ENCODE results near the genes MYDGF and HSD11B1L.

GRCh38 chr19:4372423-4373033 lies 27.8 kb downstream of the SH3GL1 start:
- PRO-cap: no peak

- PRO-cap: no peak
Observed at GRCh38 chr19:4393900-4394876, 6.2 kb downstream of the SH3GL1 start.

GRCh38 chr19:4452129-4452788 lies 5.3 kb downstream of the UBXN6 start:
- PRO-cap: no peak

DNA sequence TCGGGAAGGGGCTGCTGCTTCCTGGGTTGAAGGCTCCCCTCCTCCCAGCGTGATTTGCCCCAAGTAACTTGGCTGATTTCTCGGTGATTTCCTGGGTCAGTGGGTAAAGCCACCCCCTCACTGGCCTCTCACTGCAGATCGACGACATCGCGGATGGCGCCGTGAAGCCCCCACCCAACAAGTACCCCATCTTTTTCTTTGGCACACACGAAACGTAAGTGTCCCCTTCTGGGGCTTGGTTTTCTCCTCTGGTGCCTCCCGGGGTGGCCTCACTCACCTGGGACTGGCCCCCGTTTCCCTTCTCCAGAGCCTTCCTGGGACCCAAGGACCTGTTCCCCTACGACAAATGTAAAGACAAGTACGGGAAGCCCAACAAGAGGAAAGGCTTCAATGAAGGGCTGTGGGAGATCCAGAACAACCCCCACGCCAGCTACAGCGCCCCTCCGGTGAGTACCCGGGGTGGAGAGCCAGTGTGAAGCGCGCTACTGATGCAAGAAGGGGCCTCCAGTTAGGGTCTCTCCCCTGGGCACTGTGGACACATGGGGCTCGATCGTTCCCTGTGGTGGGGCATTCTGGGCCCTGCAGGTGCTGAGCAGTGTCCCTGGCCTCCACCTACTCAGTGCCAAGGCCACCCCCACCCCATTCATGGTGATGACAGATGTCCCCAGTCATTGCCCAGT lies 3.2 kb downstream of the HDGFL2 start:
- PRO-cap: no peak

GRCh38 chr19:4502343-4502836 lies 15.9 kb downstream of the PLIN4 start:
- PRO-cap: no peak

GRCh38 chr19:4516419-4517542 lies 1.5 kb downstream of the PLIN4 start:
- PRO-cap: no peak

GRCh38 chr19:4543085-4543976 lies 3.5 kb upstream of the LRG1 start:
- PRO-cap: no peak

DNA sequence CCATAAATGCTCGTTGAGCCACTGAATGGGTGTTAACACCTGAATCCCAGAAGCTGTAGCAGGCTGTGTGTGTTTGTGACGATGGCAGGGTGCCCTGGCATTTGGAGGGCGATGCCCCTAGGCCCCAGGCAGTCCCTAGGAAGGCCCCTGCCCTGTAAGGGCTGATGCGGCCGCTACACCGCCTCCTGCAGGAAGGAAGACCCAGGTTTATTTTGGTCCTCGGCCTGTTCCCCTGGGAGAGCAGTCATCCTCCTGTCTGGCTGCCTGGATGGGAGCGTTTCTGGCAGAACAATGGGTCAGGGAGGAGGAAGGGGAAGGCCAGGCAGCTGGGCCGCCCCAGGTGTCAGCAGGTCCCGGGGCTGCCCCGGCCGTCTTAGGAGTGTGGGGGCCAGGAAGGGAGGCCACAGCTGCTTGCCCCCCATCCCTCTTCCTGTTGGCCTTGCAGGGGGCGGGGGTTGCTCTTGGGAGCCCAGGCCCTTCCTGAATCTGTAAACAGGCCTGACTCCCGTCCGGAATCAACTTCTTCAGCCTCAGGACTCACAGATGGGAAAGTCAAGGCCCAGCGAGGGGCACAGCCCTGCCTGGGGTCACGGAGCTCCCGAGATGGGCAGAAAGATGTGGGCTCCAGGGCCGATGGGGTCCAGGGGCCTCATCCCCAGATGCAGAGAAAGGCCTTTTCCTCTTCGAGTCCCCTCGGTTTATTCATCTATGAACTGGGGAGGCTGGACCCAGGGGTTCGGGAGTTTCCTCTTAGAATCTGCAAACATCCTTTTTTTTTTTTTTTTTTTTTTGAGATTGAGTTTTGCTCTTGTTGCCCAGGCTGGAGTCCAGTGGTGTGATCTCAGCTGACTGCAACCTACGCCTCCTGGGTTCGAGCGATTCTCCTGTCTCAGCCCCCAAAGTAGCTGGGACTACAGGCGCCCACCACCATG lies 9.1 kb downstream of the TNFAIP8L1 start:
- PRO-cap: no peak

DNA sequence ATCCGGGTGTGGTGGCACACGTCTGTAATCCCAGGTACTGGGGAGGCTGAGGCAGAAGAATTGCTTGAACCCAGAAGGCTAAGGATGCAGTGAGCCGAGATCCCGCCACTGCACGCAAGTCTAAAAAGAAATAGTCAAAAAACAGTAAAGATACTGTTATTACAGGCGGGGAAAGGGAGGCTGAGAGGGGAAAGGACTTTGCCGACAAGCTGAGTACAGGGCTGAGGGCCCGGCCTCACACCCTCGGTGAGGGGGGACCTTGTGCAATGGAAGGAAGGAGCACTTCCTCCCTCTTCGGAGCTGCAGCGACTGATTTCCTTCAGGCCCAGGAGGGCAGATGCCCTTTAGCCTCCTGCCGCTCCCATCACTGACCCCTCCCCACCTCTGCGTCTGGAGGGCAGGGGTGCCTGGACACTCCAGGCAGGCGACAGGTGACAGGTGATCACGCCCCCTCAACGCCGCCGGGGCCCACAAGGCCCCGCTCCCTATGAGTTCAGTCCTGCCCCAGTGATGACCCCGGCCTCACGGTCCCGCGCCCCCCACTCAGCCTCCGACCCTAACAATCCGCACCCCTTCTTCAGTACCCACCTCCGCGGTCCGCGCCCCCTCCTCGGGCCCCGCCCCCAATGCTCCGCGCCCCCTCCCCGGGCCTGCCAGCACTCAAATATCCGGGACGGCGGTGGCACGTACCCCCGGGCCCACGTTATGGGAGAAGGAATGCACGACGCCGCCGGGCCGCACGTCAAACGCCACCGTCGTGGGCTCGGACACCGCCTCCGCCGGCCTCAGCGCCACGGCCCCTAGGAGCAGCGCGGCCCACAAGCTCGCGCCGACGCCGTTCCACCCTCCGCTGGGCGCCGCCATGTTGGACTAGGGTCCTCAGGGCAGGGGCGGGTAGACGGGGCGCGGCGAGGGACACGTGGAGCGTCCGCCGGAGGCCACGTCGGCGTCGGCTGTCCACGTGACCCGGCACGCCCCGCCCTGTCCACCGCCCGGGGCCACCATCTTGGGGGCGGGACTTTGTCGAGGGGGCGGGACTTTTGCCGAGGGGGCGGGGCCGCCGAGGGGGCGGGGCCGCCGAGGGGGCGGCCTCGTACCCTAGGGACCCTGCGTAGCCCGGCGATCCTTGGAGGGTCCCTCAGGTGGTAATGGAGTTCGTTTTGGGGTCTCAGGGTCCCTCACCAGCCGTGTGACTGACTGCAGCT lies at the start of gene MYDGF:
Gene MYDGF, minus strand, starts transcription at position 872 of the 1,205 bp plus-strand sequence.
- PRO-cap: bidirectional peak, plus-strand start at position 1,063 of the sequence, minus-strand start at position 872 of the sequence

GRCh38 chr19:4722092-4722503 lies 1.5 kb downstream of the DPP9 start:
- PRO-cap: no peak

GRCh38 chr19:4793497-4794167 lies 2.1 kb downstream of the FEM1A start:
- PRO-cap: no peak

DNA sequence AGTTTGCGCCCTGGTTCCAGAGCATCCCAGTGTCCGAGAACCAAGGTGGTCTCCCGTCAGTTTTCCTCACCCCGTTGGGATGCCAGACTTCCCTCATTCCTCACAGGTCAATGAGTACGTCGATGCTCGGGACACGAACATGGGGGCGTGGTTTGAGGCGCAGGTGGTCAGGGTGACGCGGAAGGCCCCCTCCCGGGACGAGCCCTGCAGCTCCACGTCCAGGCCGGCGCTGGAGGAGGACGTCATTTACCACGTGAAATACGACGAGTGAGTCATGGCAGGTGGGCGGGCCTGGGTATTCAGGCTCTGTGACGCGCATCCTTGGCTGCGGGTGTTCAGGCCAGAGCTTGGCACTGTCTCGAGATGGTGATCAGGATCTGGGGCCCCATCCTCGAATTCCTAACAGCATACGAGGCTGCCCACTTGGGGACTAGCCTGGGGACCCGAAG lies 21.3 kb downstream of the UHRF1 start:
- PRO-cap: no peak

GRCh38 chr19:5083455-5083960 lies 114.6 kb downstream of the KDM4B start:
- PRO-cap: no peak

DNA sequence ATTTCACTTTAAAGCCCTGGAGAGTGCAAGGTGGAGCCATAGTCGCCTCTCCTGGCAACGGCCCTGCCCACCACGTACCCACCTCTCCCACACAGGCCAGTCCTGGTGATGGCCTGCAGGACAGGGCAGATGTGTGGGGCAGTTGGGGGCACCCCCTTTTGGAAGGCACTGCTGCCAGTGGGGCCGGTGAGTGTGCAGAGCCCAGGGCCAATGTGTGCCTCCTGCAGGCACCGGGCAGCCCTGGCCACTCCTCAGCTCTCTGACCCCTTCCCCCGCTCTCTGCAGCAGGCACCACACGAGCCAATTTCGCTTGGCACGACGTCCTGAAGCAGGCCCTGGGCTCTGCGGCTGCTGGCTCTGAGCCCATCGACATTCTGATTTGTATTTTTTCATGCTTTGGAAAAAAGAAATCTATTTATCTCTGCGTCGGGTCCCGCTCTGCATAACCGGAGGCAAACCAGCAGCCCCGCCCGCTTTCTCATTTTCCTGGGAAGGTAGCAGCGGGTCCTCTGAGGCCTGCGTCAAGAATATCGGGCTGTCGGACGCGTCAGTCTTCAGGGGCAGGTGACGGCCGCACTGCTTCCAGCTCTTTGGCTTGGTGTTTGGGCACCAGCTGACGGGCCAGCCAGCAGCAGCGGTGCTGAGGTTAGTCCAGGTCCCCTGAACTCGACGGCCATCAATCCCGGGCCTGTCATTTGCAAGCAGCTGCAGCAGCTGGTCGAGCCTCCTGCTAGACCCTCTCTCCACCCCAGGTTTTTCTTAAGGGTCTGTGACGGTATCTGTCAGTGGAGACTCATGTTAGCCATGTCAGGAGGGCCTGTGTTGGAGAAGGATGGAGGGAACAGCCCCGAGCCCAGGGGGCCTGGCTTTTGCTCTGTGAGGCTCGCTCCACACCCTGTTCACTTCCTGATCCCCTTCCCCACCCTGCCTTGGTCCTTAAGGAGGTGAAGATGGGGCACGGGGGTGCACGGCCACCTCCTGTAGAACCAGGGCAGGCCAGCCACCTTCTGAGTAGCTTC lies 134.3 kb downstream of the KDM4B start:
- PRO-cap: no peak

DNA sequence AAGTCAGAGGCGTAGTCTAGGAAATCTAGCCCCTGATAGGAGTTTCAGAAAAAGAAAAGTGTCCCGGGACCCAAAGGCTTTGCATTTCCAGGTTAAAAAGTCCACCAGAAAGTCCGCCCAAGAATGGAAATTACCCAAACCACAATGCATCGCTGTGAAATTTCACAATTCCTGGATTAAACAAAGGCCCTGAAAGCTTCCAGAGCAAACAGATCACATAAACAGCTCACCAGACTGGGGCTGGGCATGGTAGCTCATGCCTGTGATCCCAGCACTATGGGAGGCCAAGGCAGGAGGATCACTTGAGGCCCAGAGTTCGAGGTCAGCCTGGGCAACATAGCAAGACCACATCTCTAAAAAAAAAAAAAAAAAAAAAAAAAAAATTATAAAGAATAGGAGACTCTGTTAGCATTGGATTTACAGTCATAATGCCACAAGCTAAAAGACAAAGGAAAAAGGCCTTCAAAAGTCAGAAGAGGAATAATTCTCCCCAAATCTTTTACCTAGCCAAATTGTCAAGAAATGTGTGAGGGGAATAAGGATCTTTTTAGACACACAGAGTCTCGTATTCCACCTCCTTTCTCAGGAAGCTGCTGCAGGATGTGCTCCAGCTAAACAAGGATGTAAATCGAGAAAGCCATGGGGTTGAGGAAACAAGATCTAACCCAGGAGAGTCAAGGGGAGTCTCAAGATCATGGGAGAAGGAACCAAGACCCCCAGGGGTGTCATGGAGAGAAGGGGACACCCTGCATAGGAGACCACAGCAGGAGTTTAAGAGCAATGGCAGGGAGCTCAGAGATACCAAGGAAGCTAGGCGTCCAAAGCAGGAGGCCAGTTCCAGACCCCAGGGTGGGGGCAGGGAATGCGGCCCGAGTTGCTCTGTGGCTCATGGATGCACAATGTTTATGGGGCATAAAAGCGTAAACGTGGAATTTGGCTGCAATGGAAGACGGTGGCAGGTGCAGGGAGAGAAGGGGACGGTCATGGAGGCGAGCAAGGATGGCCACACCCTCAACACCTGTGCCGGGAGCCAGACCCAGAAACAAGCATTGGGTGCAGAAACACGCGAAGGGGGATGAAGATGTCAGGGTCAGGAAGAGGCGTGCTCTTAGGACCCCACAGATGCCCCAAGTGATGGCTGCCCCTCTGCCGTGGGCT lies 147.3 kb downstream of the KDM4B start:
- PRO-cap: no peak

DNA sequence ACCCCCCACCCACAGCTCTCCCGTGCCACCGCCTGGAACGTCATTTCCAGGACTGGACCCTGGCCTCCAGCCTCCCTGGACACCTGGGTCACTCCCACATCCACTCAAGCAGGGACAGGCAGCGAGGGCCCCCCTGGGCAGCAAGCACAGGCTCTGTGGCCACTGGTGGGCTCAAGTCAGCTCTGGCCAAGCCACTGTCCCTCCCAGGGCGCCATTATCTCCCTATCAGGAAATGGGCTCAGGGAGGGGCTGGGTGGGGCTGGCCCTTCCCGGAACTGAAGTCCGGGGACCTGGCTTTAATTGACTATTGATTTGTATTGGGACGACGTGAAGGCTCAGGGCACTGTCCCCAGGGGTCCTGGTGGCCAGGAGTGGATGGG lies 49.8 kb downstream of the PTPRS start:
- PRO-cap: no peak

DNA sequence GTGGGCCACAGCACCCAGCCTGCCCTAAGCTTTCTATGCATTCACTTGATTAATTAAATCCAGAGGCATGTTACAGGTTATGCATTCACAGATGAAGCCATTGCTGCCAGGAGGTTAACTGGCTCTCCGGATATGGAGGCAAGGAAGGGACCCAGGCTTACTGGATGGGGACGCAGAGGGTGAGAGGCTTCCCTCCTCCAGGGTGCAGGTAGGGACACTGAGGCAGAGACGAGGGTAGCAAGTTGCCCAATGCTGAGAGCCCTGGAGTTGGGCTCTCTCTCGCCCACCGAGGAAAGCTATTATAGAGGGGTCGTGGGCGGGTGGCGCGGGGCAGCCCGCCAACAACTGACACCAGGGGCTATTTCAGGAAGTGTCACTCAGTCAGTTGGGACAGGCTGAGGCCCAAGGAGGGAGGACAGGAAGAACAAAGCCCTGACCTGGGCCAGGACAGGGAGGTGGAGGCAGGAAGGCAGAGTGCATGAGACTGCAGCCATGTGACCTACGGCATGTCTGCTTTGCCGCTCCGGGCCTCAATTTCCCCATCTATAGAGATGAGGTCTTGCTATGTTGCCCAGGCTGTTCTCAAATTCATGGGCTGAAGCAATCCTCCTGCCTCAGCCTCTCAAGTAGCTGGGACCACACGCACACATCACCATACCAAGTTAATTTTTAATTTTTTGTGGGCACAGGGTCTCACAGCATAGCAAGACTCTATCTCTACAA lies 82.7 kb downstream of the ZNRF4 start:
- PRO-cap: no peak

DNA sequence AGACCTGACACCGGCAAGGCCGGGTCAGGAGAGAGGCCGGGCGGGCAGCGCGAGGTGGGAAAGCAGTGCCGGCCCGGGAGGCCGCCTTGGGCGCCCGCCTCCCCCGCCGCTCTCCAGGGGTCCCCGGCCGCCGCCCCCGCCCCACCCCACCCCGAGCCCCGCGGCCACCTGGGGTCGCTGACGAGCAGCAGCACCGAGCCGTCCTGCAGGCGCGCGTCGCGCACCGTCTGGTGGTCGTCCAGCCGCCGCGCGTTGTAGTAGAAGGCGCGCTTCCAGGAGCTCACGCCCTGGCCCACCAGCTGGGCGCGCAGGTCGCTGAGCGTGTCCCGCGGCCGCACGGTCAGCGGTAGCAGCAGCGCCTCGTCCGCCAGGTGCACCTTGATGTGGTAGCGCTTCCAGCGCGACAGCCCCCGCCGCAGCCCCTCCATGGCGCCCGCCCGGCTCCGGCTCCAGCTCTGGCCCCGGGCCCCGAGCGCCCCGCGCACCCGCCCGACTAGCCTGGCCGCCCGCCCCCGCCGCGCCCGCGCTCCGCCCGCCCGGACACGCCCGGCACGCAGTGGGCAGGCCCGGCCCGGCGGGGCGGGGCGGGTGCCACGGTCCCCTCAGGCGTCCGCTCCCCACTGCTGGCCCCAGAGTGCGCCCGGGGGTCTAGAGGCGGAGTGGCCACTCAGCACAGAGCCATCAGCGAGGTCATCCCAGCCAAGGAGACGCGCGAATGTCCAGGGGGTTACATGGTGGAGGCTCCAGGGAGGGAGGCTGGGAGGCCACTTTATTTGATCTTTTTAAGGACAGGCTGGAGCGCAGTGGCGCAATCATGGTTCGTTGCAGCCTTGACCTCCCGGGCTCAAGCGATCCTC lies 54.9 kb downstream of the SAFB2 start:
- PRO-cap: no peak

- PRO-cap: no peak
Observed at GRCh38 chr19:5628171-5628450, 5.2 kb downstream of the SAFB start.

GRCh38 chr19:5680728-5681446 lies at the start of gene HSD11B1L:
Gene HSD11B1L, plus strand, starts transcription at chr19:5681027.
- PRO-cap: no peak

Data from ileum (tissue), 1 donor.